Mammary microvascular endothelial cell (primary cell): ENCODE results near the genes ACCSL and LARGE2.

GRCh38 chr11:43422376-43423578 lies 64.1 kb downstream of the TTC17 start:
- RAMPAGE, long total RNA, result no peak

GRCh38 chr11:43738712-43739208 lies 58.2 kb downstream of the HSD17B12 start:
- RAMPAGE, long total RNA, result no peak

DNA sequence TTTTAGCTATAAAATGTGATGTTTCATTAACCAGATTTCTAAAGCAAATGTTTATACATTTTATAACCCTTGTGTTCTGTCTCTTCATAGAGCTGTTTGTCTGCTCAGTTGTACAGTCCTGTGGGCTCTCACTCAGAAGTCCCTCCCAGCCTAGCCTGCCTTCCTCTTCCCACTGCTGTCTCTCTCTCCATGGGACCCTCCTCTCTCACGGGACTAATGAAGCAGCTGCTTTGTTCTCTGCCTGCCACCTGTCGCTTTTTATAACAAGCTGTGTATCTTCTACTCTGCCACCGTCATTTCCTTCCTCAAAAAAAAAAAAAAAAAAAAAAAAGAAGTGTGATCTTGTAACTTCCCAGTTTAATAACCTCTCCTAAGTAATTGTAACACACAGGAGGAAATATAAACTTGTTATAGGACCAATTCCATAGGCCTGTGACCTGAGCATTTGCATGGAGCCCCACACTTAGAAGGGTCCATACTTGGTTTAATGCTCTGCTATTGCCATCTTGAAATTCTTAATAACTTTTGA lies 92.2 kb upstream of the ALKBH3 start:
- RAMPAGE, long total RNA, result no peak

DNA sequence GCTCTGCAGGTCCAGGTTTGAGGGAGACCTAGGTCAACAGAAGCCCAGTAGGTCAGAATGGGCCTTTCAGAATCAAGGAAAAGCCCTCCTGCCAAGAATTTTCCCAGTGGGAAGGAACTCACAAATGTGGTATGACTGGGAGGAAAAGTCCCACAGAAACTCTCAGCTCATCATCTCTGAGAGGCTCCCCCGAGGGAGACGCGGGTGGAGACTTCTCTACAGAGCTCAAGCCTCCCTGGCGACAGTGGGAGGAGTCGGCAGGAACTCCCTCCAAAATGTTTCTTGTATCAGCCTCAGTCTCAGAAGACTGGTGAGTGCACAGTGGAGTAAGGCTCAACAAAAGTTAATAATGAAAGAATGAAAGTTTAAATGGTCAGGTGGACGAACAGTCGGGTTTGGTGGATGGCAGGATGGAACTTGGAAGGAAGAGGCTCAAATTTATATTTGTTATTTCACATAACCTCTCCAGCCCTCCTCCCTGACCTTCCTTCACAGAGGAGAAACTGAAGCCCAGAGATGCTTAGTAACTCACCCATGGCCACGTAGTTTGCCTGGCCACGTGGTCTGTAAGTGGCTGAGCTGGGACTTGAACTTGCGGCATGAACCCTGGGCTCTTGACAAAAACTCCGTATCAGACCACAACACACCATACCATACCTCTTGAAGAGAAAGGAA lies 14.9 kb upstream of the ACCSL start:
- RAMPAGE, long total RNA, result no peak

- RAMPAGE, long total RNA, result no peak
Measured at GRCh38 chr11:44047766-44048156, at the start of gene ACCSL. Gene ACCSL, plus strand, starts transcription at chr11:44047981.

- RAMPAGE, long total RNA, result no peak
Measured at GRCh38 chr11:44570499-44571104, 5.1 kb downstream of the CD82 start.

GRCh38 chr11:44593000-44593648 lies 27.7 kb downstream of the CD82 start:
- RAMPAGE, long total RNA, result no peak

- RAMPAGE, long total RNA, result no peak
Measured at GRCh38 chr11:44611563-44612242, 46.2 kb downstream of the CD82 start.

DNA sequence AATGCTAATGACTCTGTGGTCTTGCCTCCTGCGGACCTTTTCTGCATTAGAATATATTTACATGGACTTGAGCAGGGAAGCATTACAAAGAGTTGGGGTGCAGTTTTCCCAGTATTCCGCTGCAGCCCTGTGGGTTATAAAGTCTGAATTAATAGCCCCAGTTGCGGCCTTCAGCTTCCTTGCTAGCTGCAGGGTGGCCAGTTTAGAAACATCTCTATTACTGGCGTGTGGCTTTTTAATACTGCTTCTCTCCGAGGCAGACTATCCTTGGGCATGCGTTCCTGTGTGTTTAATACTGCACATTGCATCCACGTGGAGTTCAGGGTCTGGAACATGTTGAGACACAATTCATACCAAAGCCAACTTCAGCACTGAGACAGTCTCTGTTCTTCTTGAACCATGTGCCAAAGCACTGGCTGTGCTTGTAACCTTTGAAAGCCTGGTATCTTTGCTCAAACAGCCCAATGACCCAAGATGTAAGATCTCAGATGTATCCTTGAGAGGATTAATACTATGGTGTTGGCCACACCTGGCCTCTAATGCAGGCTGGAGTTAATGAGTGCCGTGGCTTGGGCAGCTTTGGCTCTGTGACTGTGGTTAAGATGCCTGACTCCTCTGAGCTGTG lies 27.5 kb downstream of the TSPAN18 start:
- RAMPAGE, long total RNA, result no peak

GRCh38 chr11:44833600-44834652 lies 107.2 kb downstream of the TSPAN18 start:
- RAMPAGE, long total RNA, result no peak

DNA sequence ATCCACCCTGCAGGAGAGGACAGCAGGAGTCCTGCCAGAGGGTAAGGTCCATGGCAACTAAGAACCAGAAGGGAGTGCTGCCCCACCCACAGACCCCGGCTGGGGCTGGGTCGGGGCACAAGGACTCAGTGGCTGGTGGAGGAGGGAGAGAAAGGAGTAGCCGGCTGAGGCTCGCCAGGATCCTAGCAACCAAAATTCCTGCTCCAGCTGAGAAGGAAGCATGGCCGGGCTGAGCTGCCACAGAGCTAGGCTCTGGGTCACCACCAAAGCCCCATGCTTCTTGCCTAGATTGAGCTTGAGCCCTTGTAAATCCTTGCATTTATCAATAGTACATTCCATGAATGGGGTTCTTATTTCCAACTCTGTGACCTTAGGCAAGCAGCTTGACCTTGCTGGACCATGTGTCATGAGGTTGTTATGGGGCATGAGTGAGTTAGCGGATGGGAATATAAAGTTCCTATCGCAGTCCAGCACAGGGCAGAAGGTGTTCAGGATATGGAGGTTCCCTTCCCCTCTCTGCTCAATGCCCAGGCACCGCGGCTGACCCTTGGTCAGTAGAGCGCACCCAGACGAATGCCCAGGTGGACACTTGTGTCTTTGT lies 26.1 kb upstream of the TP53I11 start:
- RAMPAGE, long total RNA, result no peak

DNA sequence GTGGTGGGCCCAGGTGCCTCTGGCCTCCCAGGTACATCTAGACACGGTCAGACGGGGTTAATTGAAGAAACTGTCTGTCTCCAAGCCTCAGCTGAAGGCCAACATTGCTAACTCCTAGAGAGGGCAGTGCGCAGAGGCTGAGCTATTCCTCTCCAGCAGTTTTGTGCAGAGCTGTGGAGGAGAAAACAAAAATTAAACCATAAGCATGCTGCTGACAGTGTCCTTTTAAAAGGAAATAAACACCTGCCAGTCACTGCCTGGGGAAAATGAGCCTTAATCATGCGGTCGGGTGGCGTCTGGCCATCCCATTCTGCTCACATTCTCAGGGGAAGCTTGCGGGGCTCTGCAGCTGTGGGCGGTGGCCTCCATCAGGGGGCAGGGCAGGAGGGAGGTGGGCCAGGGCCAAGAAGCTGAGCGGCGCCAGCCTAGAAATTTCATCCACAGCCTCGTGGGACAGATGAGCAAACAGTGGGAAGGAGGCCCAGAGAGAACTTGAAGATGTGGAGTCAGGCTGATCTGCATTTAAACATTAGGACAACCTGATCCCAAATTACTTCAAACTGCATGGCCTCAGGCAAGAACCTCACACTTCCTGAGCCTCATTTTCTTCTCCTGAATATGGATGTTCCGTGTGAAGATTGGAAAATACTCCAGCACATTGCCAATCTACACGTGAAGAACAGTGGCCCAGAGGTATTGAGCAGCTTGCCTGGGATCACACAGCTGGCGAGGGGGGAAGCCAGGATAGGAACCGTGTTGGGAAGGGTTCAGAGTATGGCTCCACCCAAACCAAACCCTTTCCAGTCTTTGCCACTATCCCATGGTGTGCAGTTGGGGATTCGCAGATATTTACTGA lies 71.1 kb upstream of the TP53I11 start:
- RAMPAGE, long total RNA, result no peak

DNA sequence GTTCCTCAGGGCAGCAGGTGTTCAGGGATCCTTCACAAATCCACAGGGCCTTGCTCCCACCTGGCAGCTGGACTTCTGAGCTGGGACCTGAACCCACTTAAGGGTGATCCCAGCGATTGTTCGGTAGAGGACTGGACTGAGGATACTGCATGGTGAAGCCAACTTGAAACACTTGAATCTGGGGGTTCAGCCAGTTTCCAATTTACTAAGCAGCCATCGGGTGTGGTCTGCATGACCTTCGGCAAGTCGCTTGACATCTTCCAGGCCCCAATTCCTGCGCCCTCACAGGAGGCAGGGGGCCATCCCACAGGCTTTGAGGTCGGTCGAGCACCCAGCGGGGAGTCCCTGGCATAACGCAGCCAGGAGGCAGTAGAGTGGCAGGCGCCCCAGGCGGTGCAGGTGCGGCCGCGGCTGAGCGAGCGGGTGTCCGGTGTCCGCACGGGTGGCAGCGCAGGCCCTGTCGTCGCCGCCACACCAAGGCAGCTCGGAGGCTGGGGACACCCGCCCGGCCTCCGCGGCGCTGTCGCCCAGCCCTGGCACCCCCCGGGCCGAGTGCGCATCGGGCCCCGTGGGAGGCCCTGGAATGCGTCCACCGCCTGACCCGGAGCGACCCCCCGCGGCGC lies 33.6 kb downstream of the PRDM11 start:
- RAMPAGE, long total RNA, result no peak

DNA sequence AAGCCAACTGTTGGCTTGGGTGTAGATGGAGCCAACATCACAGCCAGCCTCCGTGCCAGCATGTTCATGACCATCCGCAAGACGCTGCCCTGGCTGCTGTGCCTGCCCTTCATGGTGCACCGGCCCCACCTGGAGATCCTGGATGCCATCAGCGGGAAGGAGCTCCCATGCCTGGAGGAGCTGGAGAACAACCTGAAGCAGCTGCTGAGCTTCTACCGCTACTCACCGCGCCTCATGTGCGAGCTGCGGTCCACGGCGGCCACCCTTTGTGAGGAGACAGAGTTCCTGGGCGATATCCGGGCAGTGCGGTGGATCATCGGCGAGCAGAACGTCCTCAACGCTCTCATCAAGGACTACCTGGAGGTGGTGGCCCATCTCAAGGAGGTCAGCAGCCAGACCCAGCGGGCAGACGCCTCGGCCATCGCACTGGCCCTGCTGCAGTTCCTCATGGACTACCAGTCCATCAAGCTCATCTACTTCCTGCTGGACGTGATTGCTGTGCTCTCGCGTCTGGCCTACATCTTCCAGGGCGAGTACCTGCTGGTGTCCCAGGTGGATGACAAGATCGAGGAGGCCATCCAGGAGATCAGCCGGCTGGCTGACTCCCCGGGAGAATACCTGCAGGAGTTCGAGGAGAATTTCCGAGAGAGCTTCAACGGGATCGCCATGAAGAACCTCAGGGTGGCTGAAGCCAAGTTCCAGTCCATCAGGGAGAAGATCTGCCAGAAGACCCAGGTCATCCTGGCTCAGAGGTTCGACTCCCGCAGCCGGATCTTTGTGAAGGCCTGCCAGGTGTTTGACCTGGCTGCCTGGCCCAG lies 59.1 kb downstream of the SYT13 start:
- RAMPAGE, long total RNA, result no peak

DNA sequence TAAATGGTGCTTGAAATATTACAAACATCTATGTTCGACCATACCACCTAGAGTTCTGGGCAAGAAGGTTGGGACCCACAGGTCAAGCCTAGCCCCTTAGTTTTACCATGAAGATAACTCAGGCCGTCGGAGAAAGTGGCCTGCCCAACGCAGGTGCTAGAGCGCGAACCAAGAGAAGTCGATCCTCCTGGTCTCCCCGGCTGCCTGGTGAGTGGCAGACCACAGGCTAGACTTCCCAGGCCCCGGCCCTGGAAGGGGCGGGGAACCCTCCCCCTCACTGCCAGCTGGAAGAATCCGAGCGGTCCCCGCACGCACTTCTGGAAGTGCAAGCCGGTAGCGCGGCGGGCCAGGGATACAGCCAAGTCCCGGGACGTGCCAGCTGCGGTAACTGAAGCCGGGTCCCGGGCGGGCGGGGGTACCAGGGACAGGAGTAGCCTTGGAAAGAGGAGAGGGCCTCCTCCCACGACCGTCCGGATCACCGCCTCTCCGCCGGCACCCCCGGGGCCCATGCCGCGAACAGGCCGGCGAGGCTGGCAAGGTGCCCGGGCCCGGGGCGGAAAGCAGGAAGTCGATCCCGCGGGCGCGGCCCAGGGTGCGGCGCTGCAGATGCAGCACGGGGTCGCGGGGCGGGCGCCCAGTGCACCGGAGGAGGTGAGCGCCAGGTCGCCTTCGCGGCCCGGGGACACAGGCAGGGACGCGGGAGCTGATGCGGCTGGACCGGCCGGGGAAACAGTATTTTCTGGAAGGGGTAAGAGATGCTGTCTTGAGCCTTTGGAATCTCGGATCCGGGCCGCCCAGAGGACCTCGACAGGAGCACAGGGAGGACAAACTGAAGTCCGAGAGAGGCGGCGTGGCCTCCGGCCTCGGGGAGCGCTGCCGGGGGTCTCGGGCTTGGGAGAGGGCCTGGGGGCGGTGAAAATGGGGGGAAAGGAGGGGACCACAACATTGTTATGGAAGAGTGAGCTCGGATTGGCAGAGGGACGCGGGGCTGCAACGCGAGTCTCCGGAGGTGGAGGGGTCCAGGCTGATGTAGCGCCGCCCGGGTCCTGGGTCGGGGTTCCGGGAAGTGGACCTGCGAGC lies 839 bp upstream of the SLC35C1 start:
- RAMPAGE, long total RNA, result no peak

DNA sequence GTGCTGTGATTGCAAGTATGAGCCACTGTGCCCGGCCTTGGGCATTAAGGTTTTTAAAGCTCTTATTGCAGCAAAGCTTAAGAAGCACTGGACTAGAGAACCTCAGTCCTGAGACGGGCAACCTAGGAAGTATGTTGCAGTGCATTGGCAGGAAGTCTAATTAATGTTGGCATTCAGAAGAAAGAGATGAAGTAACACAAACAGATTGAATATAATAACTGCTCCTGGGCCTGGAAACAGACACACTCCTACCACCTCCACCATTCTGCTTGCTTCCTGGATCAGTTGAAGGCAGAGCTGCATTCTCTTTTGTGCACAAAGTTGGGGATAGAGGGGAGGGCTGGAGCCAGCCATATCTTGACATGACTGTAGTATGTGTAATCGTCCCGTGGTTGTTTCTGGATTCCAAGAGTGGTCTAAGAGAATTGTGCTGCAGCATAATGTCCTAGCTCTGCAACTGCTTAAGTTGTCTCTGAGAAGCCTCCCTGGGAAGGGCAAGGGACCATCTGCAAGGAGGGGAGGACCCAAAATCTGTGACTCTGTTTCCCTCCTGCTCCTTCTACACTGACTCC lies 3.1 kb downstream of the CRY2 start:
- RAMPAGE, long total RNA, result no peak

- RAMPAGE, long total RNA, result no peak
Measured at GRCh38 chr11:45899052-45900370, 7.6 kb downstream of the FREY1 start.

GRCh38 chr11:45921936-45922990 lies at the start of gene LARGE2:
Gene LARGE2, plus strand, starts transcription at chr11:45922656.
- RAMPAGE, long total RNA, result no peak

DNA sequence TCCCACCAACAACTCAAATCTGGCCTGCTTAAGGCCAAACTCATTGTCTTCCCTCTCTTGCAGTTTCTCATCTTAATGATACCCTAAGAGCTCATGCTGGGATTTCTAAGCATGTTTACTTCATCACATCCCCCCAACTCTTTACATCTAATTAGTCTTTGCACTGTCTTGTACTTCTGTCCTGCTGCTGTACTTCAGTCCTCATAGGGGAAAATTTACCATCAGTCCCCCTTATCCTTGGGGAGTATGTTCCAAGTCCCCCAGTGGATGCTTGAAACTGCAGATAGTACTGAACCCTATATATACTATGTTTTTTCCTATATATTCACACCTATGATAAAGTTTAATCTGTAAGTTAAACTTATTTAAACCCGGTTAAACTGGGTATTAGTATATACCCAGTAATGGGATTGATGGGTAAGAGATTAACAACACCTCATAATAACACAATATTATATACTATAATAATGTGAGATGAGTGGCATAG lies 90.3 kb downstream of the LARGE2 start:
- RAMPAGE, long total RNA, result no peak

DNA sequence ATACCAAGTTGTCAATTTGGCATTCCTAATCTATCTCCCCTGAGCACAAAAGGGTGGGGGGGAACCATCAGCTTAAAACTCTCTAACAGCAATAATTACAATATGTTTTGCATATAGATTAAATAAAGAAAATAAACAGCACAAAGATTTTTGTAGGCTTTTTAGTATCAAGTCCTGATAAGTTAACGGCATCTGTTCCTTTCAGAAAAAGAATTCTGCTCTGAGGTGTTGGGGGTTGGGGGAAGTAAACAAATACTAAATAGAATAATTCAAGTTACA lies 15.1 kb downstream of the PHF21A start:
- RAMPAGE, long total RNA, result no peak